ENCODE measurements around the genes EFNB1, RAB41, SNX12, IL2RG, ITGB1BP2 and NHSL2.

- PRO-cap, result no peak
Observed at GRCh38 chrX:68693827-68694944, 46.7 kb downstream of the STARD8 start.

DNA sequence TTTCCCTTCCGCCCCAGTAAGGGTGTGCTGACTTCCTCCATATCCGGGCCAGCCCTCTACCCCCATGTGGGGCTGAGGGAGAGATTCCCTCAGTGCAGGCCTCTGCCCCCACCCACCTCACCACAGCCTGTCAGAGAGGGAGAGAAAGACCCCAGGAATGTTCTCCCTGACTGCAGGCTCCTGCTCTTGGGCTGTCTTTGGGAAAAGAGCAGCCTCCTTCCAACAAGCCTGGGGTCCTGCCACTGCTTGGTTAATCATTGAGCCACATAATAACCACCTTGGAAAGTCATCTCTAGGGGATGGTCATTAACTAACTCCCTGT lies 50.2 kb downstream of the STARD8 start:
- PRO-cap, result no peak

- PRO-cap, result no peak
Observed at GRCh38 chrX:68827861-68828273, 954 bp upstream of the EFNB1 start.

DNA sequence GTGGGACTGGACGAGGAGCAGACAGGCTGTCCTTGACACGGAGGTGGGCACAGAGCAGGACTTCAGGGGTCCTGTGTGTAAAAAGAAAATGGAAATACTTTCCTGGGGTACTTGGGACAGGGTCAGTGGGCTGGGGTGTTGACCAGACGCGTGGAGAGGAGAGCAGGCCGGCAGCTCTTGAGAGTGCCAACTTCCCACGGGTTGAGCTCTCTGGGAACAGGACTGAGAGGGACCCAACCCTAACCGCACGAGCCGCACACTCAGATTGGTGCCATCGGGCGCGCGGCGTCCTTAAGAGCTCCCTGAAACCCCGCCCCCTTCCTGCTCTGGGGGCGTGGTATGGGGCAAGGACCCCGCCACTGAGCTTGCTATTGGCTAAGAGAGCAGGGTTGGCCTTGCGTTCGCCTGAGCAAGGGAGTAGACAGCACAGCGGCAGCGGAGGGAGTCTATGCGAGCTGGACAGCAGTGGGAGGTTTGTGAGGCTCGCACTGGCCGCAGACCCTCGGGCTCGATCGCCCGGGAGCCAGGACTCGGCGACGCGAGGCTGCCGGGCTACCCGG lies at the start of gene EFNB1:
Gene EFNB1, plus strand, starts transcription at position 449 of the 560 bp plus-strand sequence.
- PRO-cap, result bidirectional peak, plus-strand start at position 449 of the sequence, minus-strand start at position 267 of the sequence

DNA sequence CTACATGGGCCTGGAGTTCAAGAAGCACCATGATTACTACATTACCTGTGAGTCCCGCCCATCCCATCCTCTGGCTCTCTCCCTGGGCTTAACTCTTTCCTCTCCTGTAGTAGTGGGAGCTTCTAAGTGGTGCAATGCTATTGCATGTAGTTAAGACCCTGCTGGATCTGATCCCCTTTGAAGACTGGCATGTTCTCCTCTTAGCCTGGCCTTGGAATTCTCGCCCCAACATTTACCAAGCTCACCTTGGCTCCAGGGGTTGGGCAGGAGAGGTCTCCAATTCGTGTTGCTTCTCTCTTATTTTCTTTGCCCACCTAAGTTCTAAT lies 10.0 kb downstream of the EFNB1 start:
- PRO-cap, result no peak

- PRO-cap, result no peak
Observed at GRCh38 chrX:69164181-69164927, 899 bp downstream of the PJA1 start.

DNA sequence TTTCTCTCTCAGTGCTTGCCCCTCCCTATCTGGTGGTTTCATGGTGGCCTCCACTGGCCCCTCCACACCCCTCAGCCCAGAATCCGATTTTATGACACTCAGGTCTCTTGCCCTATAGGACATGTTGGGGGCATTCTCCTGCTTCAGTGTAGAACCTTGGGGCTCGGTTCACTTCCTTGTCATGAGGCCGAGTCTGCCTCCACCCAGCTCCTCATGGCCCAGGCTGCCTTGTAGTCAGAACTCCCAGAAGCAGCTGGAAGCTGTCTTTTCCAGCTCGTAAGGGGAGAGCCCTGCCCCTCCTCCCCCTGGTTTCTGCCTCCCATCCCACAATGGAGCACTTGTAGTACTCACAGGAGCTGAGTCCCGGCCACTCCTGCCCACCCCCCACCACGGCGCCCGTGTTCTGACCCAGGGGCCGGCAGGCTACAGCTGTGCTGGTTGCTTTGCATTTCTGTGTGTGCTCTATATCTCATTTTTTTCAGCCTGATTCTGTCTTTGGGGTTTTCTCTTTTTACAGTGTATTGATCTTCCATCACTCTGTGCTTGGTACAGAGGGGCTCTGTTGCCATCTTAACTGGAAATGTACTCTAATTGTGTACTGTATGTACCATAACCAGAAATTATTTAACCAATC lies 24.7 kb upstream of the PJA1 start:
- PRO-cap, result no peak

- PRO-cap, result no peak
Observed at GRCh38 chrX:69277863-69278422, 112.7 kb upstream of the PJA1 start.

GRCh38 chrX:69615526-69615981 lies 359 bp upstream of the EDA start:
- PRO-cap, result no peak

GRCh38 chrX:70165771-70166531 lies 11.3 kb upstream of the DGAT2L6 start:
- PRO-cap, result no peak

DNA sequence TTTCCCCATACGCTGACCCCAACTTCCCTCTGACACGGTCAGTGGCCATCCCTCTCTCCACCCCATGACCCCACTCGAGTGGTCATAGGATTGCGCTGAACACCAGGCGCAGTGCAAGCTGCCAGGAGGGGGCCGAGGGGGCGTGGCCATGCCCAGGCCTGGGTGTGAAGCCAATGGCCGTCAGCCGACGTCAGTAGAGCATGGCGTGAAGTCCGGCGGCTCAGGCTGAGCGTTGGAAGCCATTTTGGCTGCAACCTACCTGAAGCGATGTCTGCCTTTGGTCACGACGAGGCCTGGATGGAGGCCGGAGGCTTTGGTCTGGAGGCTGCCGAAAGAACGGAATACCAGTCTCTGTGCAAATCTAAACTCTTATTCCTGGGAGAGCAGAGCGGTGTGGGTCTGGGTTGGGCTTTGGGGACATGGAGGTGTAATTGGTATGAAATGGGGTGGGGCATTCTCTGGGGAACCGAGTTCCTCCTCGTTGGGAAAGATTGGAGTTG lies at the start of gene RAB41:
Gene RAB41, plus strand, starts transcription at position 222 of the 500 bp plus-strand sequence.
- PRO-cap, result no peak

- PRO-cap, result unidirectional peak, minus-strand start at chrX:71067981; bidirectional peak, plus-strand start at chrX:71068654, minus-strand start at chrX:71068334
Observed at GRCh38 chrX:71067631-71068601, at the start of gene SNX12. SNX12 (minus strand) TSS chrX:71068334.

- PRO-cap, result bidirectional peak, plus-strand start at chrX:71111688, minus-strand start at chrX:71111571
Observed at GRCh38 chrX:71111410-71112686, at the start of gene IL2RG. IL2RG (minus strand) TSS chrX:71111577.

DNA sequence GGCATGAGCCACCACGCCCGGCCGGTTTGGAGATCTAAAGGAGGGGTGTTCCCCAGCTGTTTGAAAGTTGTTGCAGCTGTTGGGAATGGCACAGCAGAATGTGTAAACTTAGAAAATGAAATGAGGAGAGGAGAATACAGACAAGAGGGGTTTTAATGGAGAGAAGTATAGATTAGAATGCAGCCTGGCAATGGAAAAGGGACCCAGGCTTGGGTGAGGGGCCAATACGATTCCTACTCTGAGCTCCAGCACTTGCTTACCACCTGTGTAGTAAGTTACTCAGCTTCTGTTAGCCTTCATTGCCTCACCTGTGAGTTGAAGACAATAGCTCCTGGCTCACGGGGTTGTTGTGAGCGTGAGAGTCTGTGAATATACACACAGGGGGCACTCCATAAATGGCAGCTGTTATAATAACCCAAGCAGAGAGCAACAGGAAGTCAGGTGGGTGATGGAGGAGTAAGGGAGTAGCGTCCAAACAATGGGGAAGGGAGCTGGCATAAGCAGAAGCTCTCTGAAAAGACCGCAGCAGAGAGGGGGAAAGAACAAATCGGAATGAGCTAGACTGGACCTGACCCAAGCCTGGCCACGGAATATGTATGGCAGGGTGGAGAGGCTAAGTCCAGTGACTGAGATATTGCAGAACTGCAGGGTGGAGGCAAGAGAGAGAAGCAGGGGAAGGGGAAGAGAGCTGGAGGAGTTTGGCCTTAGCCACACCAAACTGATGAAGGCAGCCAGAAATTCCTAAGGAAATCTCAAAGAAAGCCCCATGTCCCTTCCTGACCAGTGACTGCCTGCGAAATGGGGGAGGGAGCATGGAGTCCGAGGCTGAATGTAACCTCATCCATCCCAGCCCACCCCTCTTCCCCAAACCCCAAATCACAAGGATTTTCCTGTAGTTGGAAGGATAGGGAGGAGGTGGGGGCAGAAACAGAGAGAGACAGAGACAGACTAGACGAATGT lies 6.6 kb upstream of the GJB1 start:
- PRO-cap, result no peak

GRCh38 chrX:71300937-71302189 lies at the start of gene ITGB1BP2:
ITGB1BP2 (plus strand) TSS chrX:71301750.
- PRO-cap, result no peak

GRCh38 chrX:71378191-71379210 lies 12.3 kb downstream of the TAF1 start:
- PRO-cap, result no peak

GRCh38 chrX:71389405-71389683 lies 23.2 kb downstream of the TAF1 start:
- PRO-cap, result no peak

DNA sequence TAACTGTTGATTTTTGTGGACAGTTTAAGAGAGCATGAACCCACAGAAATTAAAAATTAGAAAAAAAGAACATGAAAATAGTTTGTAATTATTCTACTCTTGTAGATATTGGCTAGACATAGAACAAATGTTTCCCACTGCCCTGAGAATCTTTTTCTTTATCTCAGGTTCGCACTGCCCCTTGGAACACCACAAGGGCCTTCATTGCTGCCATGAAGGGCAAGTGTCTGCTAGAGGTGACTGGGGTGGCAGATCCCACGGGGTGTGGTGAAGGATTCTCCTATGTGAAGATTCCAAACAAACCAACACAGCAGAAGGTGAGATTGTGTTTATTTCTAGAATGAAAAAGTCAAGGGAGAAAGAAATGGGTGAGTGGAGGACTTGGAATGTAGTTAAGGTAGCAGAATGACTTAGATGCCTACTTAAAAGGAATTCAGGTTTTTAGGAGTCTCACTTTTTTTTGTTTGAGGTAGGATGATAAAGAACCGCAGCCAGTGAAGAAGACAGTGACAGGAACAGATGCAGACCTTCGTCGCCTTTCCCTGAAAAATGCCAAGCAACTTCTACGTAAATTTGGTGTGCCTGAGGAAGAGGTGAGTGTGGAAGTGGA lies 26.4 kb downstream of the TAF1 start:
- PRO-cap, result no peak

DNA sequence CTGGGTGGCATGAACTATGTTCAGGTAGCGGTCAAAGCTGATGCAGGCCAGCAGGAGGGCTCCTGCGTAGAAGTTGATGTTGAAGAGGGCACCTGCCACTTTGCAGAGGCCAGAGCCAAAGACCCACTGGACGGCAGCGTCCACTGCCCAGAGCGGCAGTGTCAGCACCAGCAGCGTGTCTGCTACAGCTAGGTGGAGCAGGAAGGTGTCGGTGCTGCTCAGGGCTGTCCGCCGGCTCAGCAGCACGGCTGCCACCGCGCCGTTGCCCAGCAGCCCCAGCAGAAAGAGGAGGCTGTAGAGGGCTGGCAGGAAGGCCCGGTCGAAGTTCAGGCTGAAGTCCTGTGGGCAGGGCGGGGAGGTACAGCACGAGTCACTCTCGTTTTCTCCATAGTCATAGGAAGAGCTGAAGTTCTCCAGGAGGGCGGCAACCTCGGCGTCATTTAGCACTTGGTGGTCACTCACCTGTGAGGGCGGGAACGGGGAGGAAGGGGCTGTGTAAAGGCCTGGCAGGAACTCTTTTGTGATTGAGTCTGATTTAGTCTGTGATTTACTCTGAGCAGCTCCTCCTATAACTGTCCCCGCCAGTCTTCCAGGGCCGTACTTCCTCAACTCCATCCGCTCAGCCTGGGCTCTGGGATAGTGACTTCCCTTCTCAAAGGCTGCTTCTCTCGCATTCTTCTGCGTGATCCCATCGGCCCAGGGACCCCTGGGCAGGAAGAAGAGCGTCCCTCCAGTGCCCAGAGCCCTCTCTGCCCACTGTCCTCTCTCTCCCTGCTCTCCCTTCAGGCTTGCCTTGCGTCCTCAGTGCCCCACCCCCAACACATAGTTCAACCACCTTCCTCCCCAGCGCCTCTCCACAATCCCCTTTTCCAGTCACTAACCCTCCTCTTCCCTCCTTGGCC lies 1.1 kb downstream of the CXCR3 start:
- PRO-cap, result no peak

- PRO-cap, result unidirectional peak, plus-strand start at chrX:71910839
Observed at GRCh38 chrX:71910360-71910985, at the start of gene NHSL2. NHSL2 (plus strand) TSS chrX:71910845.

Data from type B pancreatic cell (in vitro differentiated cells).